HTR-8/SVneo (cell line): Measurements from ENCODE around the gene MSX2.

DNA sequence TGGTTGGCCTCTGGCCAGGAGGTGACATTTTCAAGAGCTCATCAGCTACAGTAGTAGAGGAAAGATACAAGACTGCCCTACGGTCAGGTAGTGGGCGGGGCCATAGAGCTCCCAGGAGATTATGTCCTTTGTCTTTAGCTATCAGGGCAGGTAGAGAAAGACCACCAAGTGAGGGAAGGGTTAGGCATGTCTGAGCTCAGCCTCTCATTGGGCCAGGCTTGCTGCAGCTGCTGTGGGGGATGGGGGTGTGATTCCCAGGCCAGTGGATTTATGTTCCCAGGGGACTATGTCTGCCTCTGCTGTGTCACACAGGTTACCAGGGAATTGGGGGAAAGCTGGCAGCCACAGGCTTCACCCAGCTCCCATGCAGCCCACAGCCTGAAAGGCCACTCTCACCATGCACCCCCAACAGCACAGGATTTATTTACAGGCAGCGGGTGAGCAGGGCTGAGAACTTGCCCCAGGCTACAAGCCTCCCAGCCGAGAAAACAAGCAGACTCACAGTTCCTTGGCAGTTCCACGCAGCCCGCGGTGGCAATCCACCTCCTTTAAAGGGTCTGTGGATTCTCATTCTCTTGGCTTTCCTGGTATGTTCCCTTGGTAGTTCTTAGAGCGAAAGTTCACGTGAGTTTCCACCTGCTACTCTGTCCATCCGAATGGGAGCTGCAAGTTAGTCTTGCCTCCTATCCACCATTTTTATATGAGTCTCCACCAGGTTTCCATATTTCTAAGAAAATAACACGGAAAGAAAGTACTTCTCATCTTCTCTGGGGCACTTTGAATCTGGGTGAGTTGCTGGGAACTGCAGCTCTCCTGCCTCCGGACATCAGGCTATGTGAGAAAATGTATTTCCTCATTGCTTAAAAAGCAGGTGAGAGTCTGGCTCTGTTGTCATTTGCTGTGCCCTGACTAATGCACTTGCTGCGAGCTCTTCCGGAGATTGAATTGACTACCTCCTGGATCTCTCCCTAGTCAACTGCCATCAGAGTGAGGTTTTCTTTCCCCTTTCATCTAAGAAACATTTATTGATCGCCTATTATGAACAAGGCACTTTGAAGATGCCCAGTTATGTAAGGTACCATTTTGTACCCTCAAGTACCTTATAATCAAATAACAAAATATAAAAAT, 37.8 kb upstream of the BOD1 start:
- RRBS = 93% methylated on average over 3 of the region's 15 CpGs

DNA sequence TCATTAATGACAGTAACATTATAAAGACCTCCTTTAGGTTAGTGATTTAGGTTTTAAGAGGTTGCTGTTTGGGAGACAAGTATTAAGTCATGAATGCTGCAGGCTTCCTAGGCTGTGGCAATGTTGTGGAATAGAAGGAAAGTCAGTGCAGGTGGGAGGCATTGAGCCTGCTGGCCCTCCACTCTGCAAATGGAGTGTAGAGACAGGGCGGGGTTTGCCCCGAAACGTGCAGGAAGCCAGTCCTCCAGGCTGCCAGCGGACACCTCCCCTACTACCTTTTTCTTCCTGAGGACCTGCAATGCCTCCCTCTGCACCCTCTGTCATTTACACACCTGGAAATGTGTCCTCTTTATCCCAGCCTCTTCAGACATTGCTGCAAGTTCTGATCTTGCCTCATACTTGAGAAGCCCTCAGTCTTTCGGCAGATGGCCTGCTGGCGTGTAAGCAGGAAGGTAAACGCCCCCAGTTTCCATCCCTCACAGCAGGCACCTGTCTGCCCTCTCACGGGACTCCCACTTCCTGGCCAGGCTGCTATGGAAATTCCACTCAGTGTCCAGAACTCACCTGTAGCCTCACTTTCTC, 81.5 kb upstream of the BOD1 start:
- RRBS = no CpG with 5 or more reads among the region's 8 CpGs

GRCh38 chr5:173727899-173728452, 111.5 kb upstream of the BOD1 start:
- RRBS = no CpG with 5 or more reads among the region's 4 CpGs

GRCh38 chr5:173757762-173758340, 130.3 kb upstream of the CPEB4 start:
- RRBS = no CpG with 5 or more reads among the region's 9 CpGs

GRCh38 chr5:173865618-173866069, 22.5 kb upstream of the CPEB4 start:
- RRBS = no CpG with 5 or more reads among the region's 4 CpGs

GRCh38 chr5:173866851-173867484, 21.2 kb upstream of the CPEB4 start:
- RRBS = no CpG with 5 or more reads among the region's 16 CpGs

GRCh38 chr5:174505440-174506085, 218.8 kb upstream of the MSX2 start:
- RRBS = no CpG with 5 or more reads among the region's 4 CpGs

DNA sequence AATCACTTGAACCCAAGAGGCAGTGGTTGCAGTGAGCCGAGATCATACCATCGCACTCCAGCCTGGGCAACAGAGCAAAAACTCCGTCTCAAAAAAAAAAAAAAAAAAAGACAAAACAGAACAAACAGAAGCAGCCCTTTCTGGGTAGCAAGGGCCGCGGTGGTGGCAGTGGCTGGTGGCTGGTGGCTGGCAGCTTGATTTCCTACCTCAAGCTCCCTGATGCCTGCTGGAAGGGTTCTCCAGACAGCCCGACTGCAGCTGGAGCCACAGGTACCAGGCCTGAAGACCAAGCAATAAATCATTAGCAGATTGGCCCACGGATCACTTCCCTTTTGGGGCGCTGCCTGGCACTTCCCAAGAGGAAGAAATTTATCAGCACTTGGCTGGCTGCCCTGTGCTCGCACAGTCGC, 116.0 kb upstream of the MSX2 start:
- RRBS = no CpG with 5 or more reads among the region's 10 CpGs

DNA sequence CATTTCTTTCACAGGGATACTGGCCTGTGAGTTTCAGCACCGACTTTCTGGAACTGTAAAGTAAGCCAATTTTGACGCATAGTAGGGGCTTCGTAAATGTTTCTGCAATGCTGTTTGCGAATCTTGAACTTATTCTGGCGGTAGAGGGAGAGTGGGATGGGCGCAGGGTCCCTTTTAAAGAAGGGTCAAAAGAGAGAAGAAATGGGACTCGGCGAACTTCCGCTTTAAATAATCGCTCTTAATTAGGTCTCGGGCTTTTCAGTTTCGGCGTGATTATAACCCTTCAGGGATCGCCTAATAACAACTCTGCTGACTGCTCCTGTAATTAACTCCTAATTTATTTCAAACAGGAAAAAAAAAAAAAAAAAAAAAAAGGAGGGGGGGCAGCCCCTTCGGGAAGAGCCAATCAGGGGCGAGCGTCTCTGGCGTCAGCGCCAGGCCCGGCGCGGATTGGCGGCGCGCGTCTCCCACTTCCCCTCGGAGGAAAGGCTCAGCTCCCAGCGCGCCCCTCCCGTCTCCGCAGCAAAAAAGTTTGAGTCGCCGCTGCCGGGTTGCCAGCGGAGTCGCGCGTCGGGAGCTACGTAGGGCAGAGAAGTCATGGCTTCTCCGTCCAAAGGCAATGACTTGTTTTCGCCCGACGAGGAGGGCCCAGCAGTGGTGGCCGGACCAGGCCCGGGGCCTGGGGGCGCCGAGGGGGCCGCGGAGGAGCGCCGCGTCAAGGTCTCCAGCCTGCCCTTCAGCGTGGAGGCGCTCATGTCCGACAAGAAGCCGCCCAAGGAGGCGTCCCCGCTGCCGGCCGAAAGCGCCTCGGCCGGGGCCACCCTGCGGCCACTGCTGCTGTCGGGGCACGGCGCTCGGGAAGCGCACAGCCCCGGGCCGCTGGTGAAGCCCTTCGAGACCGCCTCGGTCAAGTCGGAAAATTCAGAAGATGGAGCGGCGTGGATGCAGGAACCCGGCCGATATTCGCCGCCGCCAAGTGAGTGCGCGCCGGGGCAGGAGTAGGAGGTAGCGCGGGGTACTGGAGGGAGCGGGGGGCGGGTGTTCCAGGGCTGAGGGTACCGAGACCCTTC, at the start of gene MSX2:
Gene MSX2 (plus strand): TSS at position 520 of the 1,070 bp plus-strand sequence.
- RRBS = 2% methylated on average over 40 of the region's 91 CpGs

- RRBS = 58% methylated on average over 3 of the region's 21 CpGs
These were observed 1.4 kb downstream of the MSX2 start for GRCh38 chr5:174725590-174726331.

DNA sequence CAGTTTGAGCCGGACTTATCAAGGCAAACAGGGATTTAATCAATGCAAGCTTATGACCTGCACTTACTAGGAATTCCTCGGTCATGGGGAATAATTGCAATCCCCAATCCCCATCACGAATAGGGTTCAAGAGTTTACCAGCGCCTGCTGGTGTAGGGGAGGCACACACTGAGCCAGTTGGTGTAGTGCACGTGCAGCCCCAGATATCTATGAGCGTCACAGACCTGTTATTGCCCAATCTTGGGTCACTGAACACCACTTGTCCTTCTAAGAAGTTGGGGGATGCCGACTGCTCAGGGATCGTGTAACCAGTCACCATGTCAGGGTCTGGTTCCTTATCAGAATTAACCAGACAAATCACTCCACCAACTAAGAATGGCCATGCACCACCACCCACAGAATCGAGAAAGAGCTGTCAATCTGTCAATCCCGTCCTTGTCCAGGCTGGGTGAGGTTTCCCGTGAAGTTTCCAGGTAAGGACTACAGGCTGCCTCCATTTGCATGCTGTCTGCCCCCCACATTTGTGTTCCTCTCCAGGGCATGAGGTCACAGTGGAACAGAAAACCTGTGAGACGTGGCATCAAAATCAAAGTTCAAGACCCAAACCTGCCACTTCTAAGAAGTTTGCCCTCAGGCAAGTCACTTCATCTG, 329.1 kb downstream of the DRD1 start:
- RRBS = no CpG with 5 or more reads among the region's 12 CpGs

- RRBS = no CpG with 5 or more reads among the region's 14 CpGs
These were observed 633 bp downstream of the DRD1 start for GRCh38 chr5:175443311-175443786.

DNA sequence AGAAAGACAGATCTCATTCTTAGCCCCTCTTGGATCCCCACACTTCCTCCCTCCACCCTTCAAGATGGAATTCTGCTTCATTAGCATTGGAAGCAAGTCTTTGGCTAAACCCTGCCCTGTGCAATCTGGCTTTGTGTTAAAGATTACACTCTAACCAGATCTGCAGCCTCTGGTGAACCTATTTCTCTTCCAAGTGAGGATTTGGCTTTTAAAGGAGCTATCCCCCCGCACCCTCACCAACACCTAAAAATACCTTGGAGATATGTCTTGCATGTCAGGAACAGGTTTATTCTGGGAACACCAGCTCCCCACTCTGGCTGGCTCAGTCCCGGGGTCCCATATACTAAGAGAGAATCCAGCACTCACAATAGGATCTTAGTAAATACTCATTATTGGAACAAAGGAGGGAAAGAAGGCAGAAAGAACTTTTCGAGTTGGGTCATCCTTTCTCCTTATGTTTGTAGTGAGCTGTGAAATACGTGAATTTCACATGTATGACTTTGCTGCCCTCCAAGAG, 53.8 kb upstream of the HRH2 start:
- RRBS = no CpG with 5 or more reads among the region's 4 CpGs

GRCh38 chr5:175696364-175696743, 38.5 kb downstream of the HRH2 start:
- RRBS = no CpG with 5 or more reads among the region's 9 CpGs

DNA sequence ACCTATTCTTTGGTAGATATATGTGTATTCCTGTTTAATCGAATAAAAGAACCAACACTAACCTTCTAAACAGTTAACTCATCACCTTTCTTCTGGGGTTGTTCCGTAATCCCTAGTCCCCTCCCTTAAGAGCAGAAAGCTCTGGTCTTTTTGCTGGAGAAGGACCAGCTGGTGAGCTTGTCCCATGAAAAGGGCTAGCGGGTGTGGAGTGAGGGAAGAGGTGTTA, 271 bp upstream of the THOC3 start:
- RRBS = no CpG with 5 or more reads among the region's 3 CpGs

- RRBS = no CpG with 5 or more reads among the region's 5 CpGs
These were observed 5.1 kb downstream of the ARL10 start for GRCh38 chr5:176370184-176370905.

DNA sequence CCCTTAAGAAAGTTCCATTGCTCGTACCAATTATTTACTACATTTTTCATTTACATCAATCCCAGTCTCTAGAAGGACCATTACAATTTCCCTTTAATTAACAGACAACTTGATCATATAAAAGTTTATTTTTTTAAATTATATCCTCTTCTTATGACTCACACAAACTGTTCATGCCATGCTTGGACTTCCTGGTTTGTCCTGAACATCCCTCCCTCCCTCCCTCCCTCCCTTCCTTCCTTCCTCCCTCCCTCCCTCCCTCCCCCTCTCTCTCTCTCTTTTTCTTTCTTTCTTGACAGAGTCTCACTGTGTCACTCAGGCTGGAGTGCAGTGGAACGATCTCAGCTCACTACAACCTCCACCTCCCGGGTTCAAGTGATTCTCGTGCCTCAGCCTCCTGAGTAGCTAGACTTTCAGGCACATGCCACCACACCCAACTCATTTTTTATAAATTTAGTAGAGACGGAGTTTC, 11.7 kb upstream of the CLTB start:
- RRBS = no CpG with 5 or more reads among the region's 5 CpGs

DNA sequence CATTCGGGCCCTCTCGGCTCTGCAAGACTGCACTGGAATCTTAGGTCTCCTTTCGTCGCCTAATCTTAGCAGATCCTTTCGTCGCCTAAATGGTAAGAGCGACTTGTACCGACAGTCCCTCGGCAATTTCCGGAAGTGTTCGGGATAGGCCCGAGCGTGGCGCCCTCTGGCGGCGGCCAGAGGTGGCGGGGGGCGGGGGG, 207 bp upstream of the FAF2 start:
- RRBS = under 1% methylated on average over 5 of the region's 18 CpGs

DNA sequence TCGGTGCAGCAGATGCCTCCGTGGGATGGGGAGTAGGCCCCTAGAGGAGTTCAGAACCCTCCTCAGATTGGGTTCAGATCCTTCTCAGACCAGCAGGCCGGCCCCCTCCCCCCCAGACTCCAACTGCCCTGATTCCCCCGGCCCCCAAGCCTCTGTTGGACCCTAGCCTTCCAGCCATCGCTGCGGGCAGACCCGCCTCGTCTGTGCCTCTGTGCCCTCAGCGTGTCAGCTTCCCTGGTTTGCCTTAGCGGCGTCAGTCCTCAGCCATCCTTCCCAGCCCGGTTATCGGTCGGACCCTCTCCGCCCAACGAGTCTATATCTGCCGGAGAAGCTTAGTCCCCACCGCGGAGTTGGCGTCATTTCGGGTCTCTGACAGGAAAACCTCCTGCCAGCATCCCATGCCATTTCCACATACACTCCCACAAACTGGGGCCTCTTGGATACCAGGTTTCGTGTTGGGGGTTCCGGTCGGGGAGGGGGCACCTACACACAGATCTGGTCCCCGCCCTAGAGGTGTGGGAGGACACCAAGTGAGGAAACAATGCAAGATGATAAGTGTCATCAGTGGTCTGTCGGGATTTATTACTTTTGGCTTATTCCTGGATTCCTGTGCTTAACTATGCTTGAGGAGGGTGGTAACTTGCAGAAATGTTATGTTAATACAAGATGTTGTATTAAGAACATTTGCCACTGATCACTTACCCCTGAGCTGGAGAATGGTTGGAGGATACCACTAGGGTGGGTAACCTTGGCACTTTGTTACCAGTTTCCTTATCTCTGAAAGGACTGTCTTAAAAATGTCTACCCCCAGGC, 506 bp downstream of the FAF2 start:
- RRBS = 17% methylated on average over 1 of the region's 26 CpGs

DNA sequence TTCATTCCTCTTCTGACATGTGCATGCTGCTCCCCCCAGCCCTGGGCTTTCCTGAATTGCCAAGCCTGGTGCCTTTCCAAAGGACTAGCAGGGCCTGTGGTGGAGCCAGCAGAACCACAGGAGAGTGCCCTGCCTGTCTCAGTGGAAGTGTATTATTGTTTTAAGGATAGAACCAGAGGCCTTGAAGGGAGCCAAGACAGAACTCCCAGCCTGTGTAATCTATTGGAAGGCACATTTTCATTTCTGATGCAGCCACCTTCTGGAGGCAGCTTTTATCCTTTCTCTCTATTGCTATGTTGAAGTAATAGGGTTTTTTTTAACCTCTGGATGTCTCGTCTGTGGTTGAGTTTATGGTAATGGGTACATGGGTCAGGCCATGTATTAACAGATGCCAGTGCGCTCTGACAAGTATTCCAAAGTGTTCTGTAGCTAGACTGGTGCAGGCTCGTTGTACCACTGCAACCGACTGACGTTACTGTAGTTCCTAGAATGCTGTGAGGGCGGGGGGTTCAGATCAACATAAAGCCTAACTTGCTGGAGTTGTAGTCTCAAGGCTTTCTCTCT, 29.2 kb downstream of the RNF44 start:
- RRBS = no CpG with 5 or more reads among the region's 6 CpGs